Measurements from ENCODE around the genes TXN2 and IFT27.

DNA sequence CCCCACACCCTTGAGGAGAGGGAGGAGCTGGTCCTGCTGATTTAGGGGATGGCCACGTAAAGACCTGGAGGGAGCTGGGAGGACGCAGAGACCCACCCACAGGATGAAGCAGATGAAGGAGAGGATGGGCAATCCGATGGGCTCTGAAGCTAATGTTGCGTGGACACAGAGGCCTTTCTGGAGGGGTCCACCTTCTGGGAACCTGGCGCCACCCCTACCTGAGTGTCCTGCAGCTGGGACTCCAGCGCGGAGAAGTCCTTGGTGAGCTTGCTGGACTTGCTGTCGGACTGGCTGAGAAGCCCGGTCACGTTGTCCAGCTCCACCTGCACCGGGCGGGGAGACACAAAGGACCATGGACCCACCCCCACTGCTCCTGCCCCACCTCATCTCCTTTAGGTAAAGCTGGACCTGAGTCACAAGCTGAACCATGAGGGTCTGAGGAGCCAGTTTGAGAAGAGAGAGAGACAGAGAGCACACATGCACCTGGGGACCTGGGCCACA, 40.7 kb downstream of the APOL1 start:
- PRO-cap = no peak

GRCh38 chr22:36294748-36295202, 41.8 kb downstream of the APOL1 start:
- PRO-cap = no peak

DNA sequence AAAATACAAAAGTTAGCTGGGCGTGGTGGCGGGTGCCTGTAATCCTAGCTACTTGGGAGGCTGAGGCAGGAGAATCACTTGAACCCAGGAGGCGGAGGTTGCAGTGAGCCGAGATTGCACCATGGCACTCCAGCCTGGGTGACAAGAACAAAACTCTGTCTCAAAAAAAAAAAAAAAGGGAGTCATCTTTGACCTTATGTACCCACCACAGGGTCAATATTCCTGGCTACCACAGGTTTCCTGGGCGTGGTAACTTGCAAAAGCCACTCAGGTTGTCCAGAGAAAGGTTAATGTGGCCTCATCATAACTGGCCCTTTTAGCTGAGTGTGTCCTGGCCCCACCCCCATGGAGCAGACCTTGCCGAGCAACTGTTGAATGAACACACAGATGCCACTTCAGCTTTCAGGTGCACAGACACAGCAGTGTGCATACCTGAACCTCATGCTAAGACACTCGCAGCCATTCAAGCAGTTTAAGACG, 54.8 kb downstream of the APOL1 start:
- PRO-cap = no peak

- PRO-cap = no peak
Observed at GRCh38 chr22:36332011-36332639, 55.6 kb downstream of the MYH9 start.

DNA sequence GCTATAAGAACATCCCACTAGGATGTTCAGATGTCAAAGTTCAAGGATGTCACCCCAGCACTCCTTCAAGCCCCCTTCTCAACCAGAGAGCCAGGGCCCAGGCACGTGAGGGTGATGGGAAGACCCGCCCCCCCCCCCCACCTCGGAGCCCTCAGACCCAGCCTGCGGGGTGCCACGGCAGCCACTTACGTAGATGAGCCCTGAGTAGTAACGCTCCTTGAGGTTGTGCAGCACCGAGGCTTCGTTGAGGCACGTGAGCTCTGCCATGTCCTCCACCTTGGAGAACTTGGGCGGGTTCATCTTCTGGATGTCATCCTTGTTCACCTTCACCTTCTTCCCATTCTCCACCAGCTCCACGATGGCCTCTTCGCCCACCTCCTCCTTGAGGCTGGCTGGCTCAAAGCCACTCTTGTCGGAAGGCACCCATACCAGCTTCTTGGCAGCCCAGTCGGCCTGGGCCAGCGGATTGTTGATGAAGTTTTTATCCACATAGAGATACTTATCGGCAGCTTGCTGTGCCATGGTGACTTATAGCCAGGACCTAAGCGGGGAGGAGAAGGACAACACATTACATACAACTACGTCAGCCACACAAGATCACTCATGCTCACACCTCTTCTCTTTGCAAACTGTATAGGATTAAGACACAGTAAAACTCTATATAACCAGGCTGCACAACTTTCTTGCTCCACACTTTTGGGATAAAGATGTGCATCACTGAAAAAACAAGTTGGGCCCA, 38.9 kb downstream of the MYH9 start:
- PRO-cap = no peak

GRCh38 chr22:36361414-36361875, 26.3 kb downstream of the MYH9 start:
- PRO-cap = no peak

GRCh38 chr22:36388052-36388134, 126 bp upstream of the MYH9 start:
- PRO-cap = no peak

DNA sequence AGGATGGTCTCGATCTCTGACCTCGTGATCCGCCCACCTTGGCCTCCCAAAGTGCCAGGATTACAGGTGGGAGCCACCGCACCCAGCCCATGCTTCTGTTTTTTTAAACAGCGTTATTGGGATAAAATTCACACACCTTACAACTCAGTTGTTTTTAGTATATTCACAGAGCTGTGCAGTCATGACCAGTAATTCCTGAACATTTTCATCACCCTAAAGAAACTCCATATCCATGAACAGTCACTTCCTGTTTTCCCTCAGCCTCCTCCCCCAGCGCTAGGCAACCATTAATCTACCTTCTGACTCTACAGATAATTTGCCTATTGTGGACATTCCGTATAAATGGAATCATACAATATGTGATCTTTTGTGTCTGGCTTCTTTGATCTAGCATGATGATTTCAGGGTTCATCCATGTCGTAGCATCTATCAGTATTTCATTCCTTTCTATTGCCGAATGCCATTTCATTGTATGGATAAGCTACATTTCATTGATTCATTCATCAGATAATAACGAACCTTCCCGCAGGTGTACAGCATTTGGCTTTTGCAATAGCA, 10.8 kb upstream of the MYH9 start:
- PRO-cap = no peak

GRCh38 chr22:36471007-36471908, 10.2 kb downstream of the TXN2 start:
- PRO-cap = no peak

DNA sequence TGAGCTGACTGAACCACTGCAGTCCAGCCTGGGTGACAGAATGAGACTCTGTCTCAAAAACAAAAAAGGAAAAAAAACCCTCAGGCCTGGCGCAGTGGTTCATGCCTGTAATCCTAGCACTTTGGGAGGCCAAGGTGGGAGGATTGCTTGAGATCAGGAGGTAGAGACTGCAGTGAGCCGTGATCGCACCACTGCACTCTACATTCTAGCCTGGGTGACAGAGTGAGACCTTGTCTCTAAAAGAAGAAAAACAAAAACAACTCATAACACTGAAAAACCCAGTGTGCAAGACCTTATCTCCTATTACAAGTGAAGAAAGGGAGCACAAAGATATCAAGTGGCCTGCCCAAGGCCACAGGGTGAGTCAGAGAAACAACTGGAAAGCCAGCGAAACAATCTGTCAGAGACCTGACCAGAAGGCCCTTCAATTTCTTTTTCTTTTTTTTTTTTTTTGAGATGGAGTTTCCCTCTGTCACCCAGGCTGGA, 2.5 kb downstream of the TXN2 start:
- PRO-cap = no peak

GRCh38 chr22:36480965-36481847, at the start of gene TXN2:
TXN2 (minus strand) TSS chr22:36481640.
- PRO-cap = bidirectional peak, plus-strand start at chr22:36481729, minus-strand start at chr22:36481640

- PRO-cap = no peak
Observed at GRCh38 chr22:36647073-36647296, 56.6 kb downstream of the CACNG2 start.

GRCh38 chr22:36659535-36660876, 43.5 kb downstream of the CACNG2 start:
- PRO-cap = no peak

DNA sequence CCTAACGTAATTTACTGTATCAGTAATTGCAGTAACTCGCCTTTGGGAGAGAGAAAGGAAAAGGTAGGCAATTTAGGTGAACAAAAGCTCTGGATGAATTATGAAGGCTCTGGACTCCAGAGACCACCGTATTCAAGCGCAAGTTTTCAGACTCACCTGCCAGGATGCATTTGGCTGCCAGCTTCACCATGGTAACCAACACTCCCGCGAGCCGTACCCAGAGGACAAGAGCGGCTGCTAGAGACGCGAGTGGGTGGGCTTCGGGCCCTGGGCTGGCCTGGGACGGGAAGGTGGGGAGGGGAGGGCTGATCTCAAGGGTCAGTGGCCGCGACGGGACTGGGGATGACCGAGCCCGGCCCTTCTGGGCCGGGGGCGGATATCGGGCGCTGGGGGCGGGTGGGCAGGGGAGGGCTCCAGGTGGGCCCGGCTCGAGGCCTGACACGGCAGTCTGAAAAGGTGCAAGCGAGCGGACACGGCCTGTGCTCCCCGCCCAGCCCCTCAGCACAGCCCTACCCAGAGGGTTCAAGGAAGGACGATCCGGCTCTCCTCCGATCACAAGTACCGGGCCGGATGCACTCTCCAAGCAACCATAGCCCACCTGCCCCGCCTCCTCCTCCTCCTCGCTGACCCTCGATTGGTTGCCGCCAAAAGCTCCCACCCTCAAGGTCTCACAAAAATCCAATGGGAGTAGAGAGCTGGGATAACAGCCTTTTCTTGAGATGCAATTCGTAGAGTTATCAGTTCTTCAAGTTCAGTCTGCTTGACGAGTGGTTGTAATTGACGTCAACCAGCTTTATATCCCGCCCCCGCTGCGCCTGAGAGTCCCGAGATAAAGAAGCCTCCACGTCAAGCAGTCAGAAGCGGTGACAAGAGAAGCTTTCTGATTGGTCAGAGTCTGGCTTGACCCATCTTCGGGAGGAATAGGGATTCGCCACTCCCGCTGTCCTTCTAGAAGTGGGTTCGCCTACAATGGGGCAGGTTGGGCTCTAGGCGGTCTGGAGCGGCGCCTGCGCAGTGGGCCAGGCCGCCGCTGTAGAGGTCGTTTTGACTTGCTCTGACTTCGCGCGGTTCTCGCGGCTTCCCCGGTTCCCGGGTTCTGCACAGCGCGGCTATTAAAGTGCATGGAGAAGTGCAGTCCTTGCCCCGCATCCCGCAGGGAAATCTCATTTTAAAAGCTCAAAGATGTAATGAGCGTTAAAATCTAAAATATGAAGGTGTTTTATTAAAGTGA, at the start of gene IFT27:
TSS of gene IFT27 (minus strand) at position 602 of the 1,231 bp plus-strand sequence.
- PRO-cap = unidirectional peak, minus-strand start at position 605 of the sequence; unidirectional peak, plus-strand start at position 1,014 of the sequence

GRCh38 chr22:36846664-36847003, 14.2 kb upstream of the NCF4 start:
- PRO-cap = no peak

- PRO-cap = no peak
Observed at GRCh38 chr22:37010770-37011469, 3.3 kb upstream of the TEX33 start.

GRCh38 chr22:37024998-37026151, 5.8 kb downstream of the MPST start:
- PRO-cap = no peak

DNA sequence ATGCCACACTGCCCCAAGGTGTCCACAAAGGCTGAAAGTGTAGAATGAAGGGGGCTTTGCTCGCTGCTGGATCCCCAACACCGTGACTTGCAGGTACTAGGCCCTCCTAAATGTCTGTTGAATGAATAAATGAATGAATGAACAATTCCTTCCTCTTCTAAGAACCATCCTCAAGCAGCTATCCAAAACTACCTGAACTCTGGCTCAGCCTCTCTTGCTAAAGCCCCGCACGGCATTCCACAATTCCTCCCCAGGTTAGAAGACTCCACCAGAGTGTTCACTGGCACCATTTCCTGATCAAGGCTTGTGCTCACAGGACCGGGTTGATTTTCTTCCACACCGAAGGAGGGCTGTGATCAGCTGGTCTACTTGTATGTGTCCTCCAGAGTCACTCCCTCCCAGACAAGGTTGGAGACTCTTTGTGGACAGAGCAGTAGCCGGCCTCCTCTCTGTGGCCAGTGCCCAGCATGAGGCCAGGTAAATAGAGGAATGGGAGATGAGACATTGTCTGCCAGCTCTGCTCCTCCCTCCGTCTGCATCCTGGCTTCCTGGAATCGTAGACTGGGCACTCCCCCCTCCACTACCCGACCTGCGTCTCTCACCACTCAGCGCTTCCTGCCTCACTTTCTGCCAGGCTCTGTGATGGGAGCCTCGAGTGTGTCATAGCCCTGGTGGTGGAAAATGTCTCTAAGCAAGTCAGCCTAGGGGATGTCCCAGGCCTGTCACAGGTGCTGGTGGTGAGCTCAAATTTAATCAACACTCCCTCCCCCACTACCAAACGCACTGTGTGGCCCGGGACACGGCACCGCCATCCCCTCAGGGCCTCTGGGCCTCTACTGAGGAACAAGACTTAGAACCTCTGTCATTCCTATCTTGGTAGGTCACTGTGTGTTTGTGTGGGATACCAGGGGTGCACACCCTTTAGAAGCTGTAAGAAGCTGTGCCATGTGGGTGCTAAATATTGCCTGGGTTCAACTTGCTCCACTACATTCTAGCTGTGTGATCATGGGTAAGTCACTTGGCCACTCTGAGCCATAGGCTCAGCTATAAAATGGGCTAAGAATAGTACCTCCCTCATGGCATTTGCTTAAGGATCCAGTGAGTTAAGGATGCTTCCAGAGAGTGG, 12.6 kb upstream of the TMPRSS6 start:
- PRO-cap = no peak

- PRO-cap = no peak
Observed at GRCh38 chr22:37137722-37138054, 12.0 kb downstream of the IL2RB start.

DNA sequence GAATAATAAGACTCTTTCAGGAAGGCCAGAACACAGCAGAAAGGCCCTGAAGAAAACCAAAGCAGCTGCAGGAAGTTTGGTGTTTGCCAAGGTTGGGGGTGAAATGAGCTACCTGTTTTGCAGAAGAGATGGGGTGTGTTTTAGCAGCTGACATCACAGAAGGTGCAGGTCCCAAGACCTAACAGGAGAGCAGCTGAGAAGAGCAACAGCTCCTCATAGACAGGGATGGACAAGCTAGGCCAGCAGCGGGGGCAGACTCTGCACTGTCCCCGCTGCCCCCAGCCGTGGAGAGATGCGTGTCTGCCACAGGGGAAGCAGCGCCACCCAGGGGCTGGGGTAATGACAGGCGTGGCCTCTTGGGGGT, 17.9 kb downstream of the C1QTNF6 start:
- PRO-cap = no peak

All from left cardiac atrium (tissue), 1 donor.